ENCODE results near the genes MRAP, SYNJ1, DONSON and ATP5PO.

DNA sequence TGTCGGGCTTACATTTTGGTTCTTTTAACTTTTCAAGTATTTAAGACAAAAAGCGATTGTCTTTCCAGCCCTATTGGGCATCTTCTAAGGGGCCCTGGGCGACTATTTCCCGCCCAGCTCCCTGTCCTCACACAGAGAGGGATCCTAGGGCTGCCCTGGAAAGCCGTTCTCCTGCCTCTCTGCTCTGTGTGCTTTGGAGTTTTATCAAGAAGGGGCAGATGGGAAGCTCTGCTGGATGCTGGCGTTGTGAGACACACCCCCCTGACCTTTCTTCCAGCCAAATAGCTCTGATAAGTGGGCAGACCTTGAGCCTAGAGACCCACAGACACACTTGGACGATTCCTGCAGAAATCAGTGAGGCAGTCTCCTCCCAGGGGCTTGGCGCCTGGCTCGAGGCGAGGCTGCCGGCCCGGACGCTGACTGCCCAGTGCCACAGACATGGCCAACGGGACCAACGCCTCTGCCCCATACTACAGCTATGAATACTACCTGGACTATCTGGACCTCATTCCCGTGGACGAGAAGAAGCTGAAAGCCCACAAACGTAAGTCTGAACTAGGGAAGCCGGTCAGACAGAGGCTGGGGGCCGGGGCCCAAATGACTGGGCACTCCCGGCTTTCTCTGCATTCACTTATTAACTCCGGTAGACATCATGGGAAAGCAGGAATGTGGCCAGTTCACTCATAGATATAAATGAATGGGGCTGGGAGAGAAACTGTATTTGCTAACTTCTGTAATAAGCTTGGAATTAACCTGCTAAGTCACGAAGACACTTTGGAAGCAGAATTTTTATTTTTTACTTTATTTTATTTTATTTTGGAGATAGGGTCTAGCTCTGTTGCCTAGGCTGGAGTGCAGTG, at the start of gene MRAP:
Gene MRAP (plus strand): TSS at position 322 of the 860 bp plus-strand sequence.
- RRBS, result no CpG with 5 or more reads among the region's 23 CpGs

- RRBS, result no CpG with 5 or more reads among the region's 3 CpGs
Observed at GRCh38 chr21:32328703-32329058, 30.0 kb downstream of the MRAP start.

DNA sequence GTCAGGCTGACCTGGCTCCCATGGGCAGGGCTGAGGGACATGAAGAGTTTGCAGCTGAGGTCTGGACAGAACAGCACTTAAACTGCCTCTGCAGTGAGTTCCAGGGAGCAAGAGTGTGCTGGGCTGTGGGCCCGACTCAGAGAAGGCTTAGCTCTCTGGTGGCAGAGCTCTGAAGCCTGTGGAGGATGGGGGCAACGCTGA, 42.4 kb downstream of the URB1 start:
- RRBS, result no CpG with 5 or more reads among the region's 2 CpGs

GRCh38 chr21:32378666-32379487, 13.9 kb downstream of the URB1 start:
- RRBS, result no CpG with 5 or more reads among the region's 9 CpGs

- RRBS, result no CpG with 5 or more reads among the region's 17 CpGs
Observed at GRCh38 chr21:32450840-32451748, 38.6 kb downstream of the EVA1C start.

GRCh38 chr21:32457321-32457949, 44.9 kb downstream of the EVA1C start:
- RRBS, result no CpG with 5 or more reads among the region's 11 CpGs

- RRBS, result no CpG with 5 or more reads among the region's 4 CpGs
Observed at GRCh38 chr21:32508077-32508507, 77.2 kb downstream of the TCP10L start.

GRCh38 chr21:32639428-32639961, 27.3 kb upstream of the CFAP298 start:
- RRBS, result no CpG with 5 or more reads among the region's 11 CpGs

- RRBS, result 2% methylated on average over 16 of the region's 28 CpGs
Observed at GRCh38 chr21:32727036-32727589, 700 bp downstream of the SYNJ1 start.

GRCh38 chr21:32727590-32728642, at the start of gene SYNJ1:
Gene SYNJ1 (minus strand): TSS chr21:32728013.
- RRBS, result 2% methylated on average over 54 of the region's 94 CpGs

GRCh38 chr21:33075722-33076212, 5.8 kb downstream of the OLIG1 start:
- RRBS, result no CpG with 5 or more reads among the region's 9 CpGs

- RRBS, result no CpG with 5 or more reads among the region's 4 CpGs
Observed at GRCh38 chr21:33326618-33326916, 1.8 kb downstream of the IFNAR1 start.

GRCh38 chr21:33362056-33362837, 37.5 kb downstream of the IFNAR1 start:
- RRBS, result no CpG with 5 or more reads among the region's 13 CpGs

DNA sequence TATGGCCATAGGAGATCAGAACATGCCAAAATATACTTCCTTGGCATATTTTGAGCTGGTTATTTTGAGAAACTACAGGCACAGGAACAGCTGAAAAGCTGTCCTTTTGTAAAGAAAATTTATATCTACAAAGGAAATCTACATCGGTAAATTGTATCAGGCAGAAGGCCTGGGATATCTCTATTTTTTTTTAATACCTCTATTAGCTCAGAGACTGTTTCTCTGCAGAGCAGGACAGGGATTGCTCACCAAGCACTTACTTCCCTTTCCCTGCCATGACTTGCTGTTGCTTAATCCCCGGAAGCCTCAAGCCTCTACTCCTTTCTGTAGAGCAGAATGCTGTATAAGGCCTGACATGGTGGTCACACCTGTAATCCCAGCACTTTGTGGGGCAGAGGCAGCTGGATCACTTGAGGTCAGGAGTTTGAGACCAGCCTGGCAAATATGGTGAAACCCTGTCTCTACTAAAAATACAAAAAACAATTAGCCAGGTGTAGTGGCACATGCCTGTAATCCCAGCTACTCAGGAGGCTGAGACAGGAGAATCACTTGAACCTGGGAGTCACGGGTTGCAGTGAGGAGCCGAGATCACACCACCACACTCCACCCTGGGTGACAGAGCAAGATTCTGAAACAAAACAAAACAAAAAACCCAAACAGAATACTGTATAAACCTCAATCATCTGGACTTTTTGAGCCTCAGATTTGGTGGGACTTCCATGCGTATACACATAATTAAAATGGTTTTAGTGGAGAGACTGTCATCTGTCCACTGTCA, 23.3 kb upstream of the IFNGR2 start:
- RRBS, result no CpG with 5 or more reads among the region's 5 CpGs

DNA sequence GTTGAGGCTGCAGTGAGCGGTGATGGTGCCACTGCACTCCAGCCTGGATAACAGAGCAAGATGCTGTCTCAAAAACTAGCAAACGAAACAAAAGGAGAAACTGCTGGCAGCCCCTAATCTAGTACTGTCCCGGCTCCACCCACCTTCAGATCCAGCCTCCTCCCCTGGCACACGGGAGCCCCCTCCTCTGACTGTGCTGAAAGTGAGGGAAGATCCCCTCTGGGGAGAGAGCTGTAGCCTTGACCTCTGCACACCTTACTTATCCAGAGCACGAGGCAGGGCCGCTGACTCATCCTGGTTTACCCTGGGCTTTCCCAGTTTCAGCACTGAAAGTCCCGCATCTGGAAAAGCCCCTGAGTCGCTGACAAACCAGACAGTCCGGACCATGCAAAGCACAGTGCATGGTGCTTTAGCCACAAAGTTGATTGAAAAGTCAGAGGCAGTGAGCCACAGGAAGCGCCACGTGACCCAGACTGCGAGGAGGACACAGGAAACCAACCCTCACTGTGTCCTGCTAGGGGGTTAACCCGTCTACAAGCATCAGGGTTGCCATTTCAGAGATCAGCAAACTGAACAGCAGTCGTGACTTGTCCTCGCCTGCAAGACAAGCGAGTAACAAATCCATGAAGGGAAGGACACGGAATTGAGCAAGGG, 20.2 kb upstream of the IFNGR2 start:
- RRBS, result no CpG with 5 or more reads among the region's 17 CpGs

- RRBS, result no CpG with 5 or more reads among the region's 13 CpGs
Observed at GRCh38 chr21:33559026-33559971, 16.5 kb downstream of the SON start.

DNA sequence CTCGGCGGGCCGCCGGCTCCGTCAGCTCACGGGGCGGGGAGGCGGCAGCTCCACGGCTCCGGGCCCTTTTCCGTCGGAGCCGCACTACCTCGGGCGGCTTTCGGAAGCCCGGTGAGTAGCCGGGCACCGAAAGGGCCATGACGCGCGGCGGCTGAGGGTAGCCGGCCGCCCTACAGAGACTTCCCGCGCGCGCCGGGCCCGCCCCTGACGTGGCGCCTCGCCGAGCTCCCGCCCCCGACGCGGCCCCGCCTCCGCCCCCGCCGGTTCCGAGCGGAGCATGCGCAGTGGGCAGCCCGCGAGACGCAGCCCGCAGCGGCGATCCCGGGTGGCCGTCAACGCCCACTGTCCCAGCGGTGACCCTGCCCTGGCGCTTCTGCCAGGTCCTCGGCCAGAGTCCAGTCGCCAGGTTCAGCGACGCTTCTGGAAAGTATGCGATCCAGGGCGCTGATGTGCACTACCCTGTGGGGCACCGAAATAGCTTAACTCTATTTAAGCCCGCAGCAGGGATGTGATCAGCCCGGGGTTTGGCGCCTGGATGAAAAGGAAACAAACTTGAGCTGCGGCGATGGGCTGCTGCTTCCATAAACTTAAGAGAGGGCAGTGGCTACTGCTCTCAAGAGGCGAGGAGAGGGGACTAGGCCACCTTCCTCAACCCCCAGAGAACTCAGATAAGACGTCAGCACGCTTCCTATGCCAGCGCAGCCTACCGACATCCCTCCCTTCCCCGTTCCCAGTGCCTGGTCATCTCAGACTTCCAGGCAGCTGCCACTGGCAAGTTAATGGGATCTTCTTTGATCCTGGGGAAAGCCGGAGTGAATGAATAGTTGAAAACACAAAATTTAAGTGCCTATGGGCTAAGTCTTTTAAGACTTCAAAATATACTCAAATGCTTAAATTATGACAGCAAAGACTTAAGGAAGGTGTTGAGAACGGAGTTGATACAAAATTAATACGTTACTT, at the start of gene DONSON:
Gene DONSON (minus strand): TSS at position 182 of the 960 bp plus-strand sequence.
- RRBS, result 2% methylated on average over 48 of the region's 78 CpGs

GRCh38 chr21:33763077-33763557, 120.8 kb downstream of the ITSN1 start:
- RRBS, result no CpG with 5 or more reads among the region's 4 CpGs

GRCh38 chr21:33915251-33916609, at the start of gene ATP5PO:
Gene ATP5PO (minus strand): TSS chr21:33915804.
- RRBS, result under 1% methylated on average over 15 of the region's 52 CpGs

DNA sequence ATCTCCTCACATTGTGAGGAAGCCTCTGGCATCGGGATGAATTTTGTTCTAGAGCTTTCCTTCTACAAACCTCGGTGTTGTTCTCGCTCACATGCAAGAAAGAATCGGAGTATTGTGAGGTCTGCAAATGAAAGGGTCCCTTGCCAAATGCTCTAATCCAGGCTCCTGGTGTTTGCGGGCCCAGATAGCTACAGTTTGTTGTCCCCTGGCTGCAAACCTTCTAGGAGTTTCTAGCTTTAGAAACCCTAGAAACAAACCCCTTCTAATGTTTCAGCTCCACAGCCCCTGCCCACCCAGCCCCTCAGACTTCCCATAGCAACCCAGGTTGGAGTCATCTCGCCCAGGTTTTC, 8.6 kb upstream of the ATP5PO start:
- RRBS, result no CpG with 5 or more reads among the region's 6 CpGs

All from T47D (cell line).